Non-pigmented ciliary epithelial cell (primary cell): ENCODE data around the gene COQ7.

DNA sequence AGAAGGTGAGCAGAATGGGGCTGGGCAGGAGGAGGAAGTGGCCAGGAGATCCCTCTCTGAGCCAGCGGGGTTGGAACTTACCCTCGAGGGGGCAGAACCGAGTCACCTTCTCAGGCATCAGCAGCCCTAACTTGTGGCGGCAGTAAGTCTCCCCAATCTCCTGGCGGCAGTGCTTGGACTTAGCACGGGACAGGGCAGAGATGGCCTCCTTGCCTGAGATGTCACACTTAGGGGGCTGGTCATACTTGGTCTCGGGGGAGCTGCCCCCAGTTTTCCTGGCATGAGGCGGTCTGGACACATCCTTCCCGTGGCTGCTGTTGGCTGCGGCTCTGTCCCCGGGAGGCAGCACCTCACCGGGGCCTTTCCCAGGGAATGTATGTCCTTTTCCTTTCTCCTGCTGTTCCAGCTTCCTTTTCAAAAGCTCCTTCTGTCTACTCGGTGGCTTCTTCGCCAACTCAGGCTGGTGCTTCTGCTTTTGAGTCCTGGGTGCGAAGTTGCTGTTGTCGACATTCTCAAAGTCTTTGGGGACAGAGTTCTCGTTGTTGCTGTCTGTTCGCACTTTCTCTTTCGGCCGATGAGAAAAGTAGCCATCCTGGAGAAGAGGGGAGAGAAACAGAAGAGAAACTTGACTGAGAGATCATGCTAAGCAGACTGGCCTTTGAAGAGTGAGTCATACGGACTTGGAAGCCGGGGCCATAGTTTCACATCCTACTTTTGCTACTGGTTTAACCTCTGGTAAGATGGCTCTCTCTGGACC is 211.7 kb downstream of the XYLT1 start:
- RRBS, result no CpG with 5 or more reads among the region's 22 CpGs

- RRBS, result no CpG with 5 or more reads among the region's 5 CpGs
These were observed 201.3 kb downstream of the XYLT1 start for GRCh38 chr16:17269283-17269951.

- RRBS, result no CpG with 5 or more reads among the region's 15 CpGs
These were observed 123.9 kb downstream of the XYLT1 start for GRCh38 chr16:17346449-17347673.

- RRBS, result 100% methylated on average over 1 of the region's 15 CpGs
These were observed 33.4 kb downstream of the XYLT1 start for GRCh38 chr16:17437235-17437932.

DNA sequence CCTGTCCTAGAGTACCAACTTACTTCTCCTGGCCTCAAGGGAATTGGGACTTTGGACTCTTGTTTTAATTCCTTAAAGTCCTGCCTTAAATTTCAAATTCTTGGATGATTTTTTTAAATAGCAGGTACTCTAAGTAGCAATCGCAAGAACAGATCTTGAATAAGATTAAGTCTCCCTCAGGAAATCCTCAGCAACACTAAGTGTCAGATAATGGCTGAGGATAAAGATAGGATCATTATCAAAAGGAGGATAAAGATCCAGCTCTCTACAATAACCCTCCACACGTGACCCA is 29.3 kb downstream of the XYLT1 start:
- RRBS, result no CpG with 5 or more reads among the region's 2 CpGs

DNA sequence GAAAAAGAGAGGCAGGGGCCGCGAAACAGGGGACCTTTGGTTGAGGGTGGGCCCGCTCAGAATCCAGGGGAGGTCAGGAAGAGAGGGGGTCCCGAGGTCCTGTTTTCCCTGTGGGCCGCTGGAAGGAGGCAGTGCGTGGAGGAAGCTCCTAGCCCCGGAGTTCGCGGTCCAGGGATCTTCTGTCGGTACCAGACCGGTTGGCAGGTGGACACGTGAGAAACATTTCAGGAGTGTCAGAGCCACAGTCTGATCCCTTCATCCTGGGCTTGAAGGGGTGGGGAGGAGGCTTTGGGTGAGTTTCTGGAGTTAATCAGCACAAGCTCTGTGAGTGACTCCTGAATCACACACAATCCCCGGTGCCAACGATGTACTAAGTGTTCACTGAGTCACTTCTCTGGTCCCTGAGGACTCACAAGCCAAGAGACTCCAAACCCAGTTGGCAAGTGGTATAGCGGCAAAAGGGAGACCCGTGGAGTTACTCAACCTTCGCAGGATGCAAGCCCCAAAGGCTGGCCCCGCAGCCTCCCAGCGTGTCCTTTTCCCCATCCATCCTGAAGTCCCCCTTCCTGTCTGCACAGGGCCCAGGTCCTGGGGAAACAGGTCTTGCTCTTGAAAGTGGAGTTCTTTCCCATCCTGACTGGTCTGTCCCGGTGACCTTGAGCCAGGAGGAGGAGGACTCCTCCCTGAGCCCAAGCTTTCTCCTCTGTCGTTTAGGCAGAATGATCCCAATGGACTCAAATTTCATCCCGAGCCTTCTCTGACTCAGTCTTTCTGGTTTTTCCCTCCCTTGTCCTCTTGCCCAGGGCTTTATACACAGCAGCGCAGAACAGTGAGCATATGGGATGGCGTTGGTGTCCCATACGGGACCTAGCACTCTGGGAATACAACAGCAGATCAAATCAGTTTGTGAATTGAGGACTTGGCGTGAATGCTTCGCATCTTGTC is 650 bp upstream of the XYLT1 start:
- RRBS, result 0% methylated on average over 4 of the region's 27 CpGs

- RRBS, result no CpG with 5 or more reads among the region's 7 CpGs
These were observed 38.1 kb downstream of the NOMO2 start for GRCh38 chr16:18523718-18524182.

DNA sequence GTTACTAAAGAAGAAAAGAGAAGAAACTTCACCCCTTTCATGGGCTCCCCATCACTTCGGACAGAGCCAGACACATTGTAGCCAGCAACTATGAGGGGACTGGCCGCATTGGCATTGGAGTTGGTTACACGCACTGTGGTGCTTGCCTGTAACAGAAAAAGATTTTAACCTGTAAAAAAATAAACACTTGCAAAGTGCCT is 18.4 kb downstream of the NOMO2 start:
- RRBS, result no CpG with 5 or more reads among the region's 3 CpGs

DNA sequence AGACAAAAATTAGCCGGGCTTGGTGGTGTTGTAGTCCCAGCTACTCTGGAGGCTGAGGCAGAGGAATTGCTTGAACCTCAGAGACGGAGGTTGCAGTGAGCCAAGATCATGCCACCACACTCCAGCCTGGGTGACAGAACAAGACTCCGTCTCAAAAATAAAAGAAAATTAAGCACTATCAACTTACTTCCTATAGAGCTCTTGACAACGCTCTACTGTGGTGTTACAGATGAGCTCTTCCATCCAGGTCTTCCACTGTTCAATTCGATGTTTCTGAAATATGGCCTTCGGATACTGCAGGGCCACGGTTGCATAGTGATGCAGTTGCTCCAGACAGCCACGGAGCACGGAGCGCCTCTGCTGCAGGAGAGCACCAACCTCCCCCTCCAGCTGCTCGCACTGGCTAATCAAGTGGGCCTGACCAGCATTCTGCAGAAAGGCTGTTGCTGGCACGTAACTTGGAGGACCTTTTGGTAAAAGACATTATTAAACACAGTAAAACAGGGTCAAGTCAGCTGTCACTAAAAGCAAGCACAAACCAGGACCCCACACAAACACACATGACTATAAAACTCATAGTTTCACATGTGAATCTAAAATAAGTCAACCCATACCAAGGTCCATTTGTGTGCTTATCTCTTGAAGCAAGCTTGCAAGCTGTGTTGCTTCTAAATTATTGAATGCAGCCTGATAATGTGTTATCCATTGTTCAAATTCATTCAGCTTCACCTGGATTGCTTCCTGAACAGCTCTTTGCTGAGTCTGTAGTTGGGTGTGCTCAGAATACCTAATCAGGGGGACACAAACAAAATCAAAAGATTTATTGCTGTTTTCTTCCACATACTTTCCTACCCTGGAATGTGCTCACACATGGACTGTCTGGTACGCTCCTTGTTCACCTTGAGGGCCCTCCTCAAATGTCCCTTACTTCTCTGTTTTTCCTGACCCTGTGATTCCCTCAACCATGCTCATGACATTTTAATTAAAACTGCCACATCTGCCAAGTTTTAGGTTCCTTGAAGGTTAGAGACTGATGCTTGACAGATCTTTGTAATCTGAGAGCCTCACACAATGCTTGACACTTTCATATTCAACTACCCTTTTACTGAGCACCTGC is 34.8 kb upstream of the ARL6IP1 start:
- RRBS, result no CpG with 5 or more reads among the region's 13 CpGs

- RRBS, result no CpG with 5 or more reads among the region's 9 CpGs
These were observed 62.3 kb upstream of the ARL6IP1 start for GRCh38 chr16:18863493-18864276.

- RRBS, result 1% methylated on average over 31 of the region's 77 CpGs
These were observed at the start of gene COQ7 for GRCh38 chr16:19067087-19068219. Gene COQ7, plus strand, starts transcription at chr16:19067614.

DNA sequence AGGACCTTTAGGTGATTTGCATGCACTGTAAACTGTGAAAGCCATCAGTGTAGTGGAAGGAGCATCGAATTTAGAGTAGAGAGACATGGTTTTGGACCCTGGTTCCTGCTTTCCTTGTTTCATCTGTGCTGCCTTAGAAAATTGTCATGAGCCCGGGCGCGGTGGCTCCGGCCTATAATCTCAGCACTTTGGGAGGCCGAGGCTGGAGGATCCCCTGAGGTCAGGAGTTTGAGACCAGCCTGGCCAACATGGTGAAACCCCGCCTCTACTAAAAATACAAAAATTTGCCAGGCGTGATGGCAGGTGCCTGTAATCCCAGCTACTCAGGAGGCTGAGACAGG is 776 bp downstream of the COQ7 start:
- RRBS, result no CpG with 5 or more reads among the region's 8 CpGs

- RRBS, result no CpG with 5 or more reads among the region's 7 CpGs
These were observed 4.9 kb downstream of the ITPRIPL2 start for GRCh38 chr16:19118472-19119295.

GRCh38 chr16:19136984-19137266 is 23.2 kb downstream of the ITPRIPL2 start:
- RRBS, result no CpG with 5 or more reads among the region's 10 CpGs

DNA sequence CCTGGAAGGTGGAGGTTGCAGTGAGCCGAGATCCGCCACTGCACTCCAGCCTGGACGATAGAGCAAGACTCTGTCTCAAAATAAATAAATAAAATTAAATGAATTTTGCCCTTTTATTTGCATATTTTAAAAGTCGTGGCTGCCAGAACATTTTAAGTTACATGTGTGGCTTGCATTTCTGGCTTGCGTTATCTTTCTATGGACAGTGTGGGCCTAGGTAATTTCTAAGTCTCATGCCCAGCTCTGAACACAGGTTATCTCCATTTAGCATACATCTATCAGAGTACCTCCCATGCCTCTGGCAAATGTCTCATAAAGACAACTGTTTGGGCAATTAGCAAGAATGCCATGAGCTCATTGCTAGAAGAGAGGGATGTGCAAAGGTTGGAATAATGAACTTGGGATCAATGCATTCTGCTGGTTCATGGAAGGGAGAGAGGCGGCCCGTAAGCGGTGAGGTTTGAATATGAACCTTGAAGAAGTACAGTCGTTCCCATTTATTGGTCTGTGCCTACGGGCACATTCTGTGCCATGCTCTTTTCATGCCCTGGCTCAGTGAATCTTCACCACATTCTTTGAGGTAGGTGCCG is 14.4 kb downstream of the SYT17 start:
- RRBS, result no CpG with 5 or more reads among the region's 11 CpGs

DNA sequence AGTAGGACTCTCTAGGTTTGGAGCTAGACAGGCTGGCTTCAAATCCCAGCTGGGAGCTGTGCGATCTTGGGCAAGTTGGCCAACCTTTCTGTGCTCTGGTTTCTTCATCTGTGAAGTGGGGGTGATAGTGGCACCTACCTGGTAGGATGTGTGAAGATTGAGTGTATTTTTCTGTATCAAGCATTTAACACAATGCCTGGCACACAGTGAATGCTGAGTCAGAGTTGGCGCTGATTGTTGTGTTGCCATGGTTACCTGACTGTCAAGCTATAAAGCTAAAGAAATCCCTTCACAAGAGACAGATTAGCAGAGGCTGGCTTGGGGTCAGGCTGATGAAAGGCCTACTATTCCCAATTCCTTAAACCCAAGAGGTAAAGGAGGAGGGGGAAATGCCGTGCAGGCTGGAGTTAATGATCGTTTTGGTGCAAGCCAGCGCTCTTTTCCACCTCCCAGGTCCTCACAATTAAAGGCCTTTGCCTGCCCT is 5.9 kb downstream of the CLEC19A start:
- RRBS, result no CpG with 5 or more reads among the region's 5 CpGs

DNA sequence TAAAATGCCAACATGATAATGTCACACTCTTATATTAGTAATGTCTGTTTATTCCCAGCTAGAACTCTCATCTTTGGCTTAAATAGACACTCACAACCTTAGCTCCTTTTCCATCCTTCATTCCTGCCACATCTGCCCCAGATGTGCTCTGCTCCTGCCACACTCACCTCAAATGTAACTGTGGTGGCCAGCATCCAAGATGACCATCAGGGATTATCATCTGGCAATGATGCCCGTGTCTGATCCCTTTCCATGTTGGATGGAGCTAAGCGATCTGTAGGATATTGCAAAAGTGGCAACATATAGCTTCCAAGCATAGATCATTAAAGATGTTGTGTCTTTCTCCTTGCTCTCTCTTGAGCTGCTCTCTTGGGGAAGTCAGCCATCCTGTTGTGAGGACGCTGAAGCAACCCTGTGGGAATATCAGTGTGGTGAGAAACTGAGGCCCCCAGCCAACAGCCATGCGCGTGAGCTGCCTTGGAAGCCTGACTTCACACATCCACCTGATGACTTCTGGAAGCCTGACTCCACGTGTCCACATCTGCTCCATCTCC is 36.3 kb upstream of the TMC5 start:
- RRBS, result no CpG with 5 or more reads among the region's 6 CpGs

GRCh38 chr16:19396525-19396951 is 21.1 kb upstream of the TMC5 start:
- RRBS, result no CpG with 5 or more reads among the region's 8 CpGs

GRCh38 chr16:19761371-19761699 is 43.3 kb downstream of the IQCK start:
- RRBS, result no CpG with 5 or more reads among the region's 2 CpGs

GRCh38 chr16:20327111-20327396 is 259 bp downstream of the GP2 start:
- RRBS, result no CpG with 5 or more reads among the region's 5 CpGs